OCI-LY7 (cell line): ENCODE measurements around the genes TARDBP and KIAA2013.

GRCh38 chr1:10737822-10738632 is 58.4 kb downstream of the CASZ1 start:
- PRO-cap = no peak
- RAMPAGE, long total RNA = no peak

DNA sequence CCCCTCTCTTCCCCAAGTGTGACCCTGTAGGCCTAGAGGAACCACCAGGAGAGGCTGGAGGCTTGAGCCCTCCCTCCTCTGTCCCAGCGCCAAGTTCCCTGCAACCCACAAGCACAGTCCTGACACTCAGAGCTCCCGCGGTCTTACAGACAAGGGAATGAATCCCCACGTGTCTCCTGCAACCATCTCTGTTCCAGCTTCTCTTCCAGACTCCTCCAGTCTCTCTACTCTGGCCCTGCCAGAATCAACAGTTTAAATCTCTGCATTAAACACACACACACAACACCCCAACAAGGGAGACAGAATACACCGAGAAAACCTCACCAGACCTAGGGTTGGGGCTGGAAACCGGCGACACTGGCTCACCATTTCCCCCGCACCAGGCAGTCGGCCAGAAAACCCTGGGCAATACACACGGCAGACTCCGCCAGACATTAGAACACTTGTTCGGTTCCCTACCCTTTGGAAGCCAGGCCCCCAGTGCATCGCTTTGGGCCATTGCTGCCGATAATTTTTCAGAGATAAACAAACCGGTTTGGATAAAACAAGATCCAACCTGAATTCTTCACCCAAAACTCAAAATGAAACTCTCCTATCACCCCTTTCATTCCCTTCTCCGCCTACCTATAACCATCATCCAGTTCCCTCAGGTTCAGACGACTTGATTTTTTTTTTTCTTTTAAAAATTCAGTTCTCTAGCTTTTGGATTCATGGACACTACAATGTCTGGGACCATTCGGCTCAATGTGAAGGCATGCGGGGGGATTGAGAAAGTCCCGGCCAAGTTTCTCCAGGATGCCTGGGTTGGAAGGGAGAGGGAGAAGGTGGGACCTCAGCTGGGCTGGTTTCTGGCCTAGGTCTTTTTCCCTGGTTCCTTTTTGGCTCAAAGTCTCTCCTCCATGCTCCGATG is 21.5 kb downstream of the CASZ1 start:
- PRO-cap = no peak
- RAMPAGE, long total RNA = no peak

- PRO-cap = unidirectional peak, minus-strand start at chr1:11012263; unidirectional peak, plus-strand start at chr1:11012654
- RAMPAGE, long total RNA = start-site peak on the plus strand at chr1:11012658-11012686, 1,492 and 43 reads in 2 replicates
Observed at GRCh38 chr1:11012001-11012917, at the start of gene TARDBP. Gene TARDBP, plus strand, starts transcription at chr1:11012654.

DNA sequence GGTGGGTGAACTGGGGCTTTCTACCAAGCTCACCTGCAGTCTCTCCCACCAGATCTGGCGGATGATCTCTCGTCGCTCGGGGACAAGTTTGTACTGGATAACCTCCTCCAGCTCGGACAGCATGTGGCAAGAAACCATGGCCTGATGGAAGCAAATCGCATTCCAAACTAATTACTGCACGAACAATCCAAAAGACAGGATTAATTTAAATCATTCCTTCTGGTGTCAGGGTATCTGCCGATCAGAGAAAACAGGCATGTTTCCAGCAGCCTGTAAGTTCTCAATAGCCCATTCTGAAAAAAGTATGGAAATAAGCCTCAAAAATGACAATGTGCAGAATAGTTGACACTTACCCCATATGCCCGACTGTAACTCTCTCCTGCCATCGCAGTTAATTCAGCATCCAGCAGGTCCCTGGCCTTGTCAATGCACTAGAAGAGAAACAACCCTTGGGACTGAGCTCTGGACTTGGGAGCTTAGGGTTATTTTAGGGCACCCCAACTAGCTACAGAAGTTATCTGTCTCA is 44.5 kb upstream of the ANGPTL7 start:
- PRO-cap = no peak
- RAMPAGE, long total RNA = no peak

- PRO-cap = no peak
- RAMPAGE, long total RNA = no peak
Observed at GRCh38 chr1:11396091-11396314, 83.0 kb upstream of the DISP3 start.

GRCh38 chr1:11456937-11457409 is 22.0 kb upstream of the DISP3 start:
- PRO-cap = no peak
- RAMPAGE, long total RNA = no peak

DNA sequence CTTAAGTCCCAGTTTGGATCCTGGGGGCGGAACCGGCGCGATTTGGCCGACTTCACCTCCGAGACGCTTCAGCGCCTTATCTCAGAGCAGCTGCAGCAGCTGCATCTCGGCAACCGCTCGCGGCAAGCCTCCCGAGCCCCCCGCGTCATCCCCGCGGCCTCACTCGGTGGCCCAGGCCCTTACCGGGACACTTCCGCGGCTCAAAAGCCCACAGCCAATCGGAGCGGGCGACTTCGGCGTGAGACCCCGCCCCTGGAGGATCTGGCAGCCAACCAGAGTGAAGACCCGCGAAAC is 22.4 kb downstream of the DISP3 start:
- PRO-cap = no peak
- RAMPAGE, long total RNA = no peak

GRCh38 chr1:11609433-11609728 is 44.8 kb downstream of the FBXO2 start:
- PRO-cap = no peak
- RAMPAGE, long total RNA = no peak

DNA sequence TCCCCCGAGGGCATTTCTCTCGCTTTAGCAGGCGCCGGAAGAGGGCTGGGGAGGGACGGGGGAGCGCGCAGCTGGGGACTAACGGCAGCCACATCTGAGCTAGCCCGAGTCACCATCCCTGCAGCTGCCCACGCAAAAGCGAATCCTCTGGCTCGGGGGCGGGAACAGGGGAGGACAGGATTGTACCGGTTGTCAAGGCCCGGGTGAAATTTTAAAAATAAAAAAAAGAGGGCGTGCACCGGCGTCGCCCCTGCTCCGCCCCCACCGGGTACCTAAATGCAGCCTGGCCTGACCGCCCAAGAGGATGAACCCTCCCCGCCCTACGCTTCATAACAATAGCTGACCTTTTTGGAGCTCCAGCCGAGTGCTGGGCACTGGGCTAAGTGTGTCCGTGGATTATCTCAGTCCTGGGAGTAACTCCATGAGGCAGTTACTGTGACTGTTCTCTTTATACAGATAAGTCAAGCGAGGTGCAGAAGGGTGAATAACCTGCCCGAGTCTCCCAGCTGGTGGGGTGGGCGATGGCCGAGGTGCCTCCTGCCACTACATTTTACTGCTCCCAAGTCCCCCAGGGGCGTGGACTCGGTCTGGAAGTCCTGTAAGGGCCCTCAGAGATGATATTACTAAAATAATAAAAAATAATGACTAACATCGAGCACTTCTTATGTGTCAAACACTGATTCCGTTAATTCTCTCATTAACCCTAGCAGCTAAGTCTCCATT is 607 bp upstream of the MAD2L2 start:
- PRO-cap = bidirectional peak, plus-strand start at position 275 of the sequence, minus-strand start at position 149 of the sequence
- RAMPAGE, long total RNA = no peak

DNA sequence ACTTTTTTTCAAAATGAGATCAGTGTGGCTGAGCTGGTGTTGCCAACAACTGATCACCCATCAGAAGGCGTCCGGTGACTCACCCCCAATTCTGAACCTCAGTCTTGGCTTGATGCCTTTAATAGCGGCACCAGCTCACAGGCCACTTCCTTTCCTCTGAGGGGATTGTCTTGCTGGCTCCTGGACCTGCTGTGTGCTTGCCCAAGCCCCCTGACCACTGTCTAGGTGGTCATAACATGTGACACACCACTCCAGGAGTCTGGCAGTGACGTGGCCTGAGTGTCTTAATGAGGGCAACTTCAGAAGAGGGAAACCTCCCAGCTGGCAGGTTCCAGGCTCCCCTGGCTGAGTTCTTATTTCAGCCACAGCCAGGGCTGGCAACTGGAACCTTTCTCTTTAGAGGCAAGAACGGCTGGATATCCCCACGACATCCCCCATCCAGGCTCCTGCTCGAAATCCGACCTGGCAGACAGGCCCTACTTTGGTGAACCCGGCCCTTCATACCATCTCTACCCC is 1.8 kb downstream of the DRAXIN start:
- PRO-cap = no peak
- RAMPAGE, long total RNA = no peak

DNA sequence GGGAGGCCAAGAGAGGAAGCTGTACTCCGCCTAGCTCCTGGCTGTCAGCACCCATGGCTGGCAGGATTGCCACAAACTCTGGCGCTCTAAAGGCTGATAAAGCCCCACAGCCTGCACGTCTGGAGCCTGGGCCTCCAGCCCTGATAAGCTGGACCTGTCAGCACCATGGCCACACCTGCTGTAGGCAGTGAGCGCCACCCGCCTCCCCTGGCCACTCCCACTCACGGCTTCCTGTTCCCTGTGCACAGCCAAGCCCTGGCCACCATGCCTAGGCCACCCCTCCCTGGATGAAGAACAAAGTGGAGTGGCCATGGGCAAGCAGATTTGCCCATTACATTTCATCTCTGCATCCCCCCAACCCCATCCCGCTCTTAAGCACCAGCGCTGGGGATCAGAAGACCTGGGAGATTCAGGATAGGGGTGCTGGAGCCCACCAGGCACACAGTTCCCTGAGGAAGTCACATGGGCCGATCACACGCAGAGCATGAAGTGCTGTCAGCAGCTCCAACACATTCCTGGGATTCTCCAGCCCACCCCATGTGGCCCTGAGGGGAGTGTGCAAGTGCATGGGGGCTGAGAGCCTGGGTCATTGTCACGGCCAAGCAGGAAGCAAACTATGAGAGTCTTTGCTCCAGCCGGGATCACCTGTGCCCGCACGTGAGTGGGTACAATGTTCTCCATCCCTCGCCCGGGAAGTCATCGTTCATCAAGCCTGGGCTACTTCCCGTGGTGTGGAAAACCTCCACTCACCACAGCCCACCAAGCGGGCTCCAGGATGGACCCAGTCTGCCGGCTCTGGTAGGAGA is 24.4 kb upstream of the NPPB start:
- PRO-cap = no peak
- RAMPAGE, long total RNA = no peak

GRCh38 chr1:11907964-11908914 is 18.0 kb downstream of the KIAA2013 start:
- PRO-cap = unidirectional peak, plus-strand start at chr1:11908152; unidirectional peak, plus-strand start at chr1:11908217; unidirectional peak, plus-strand start at chr1:11908304; unidirectional peak, plus-strand start at chr1:11908514
- RAMPAGE, long total RNA = start-site peak on the plus strand at chr1:11908149-11908157, 291 and 53 reads in 2 replicates

- PRO-cap = bidirectional peak, plus-strand start at chr1:11926601, minus-strand start at chr1:11926406
- RAMPAGE, long total RNA = no peak
Observed at GRCh38 chr1:11925717-11926812, at the start of gene KIAA2013. Gene KIAA2013, minus strand, starts transcription at chr1:11926427.

DNA sequence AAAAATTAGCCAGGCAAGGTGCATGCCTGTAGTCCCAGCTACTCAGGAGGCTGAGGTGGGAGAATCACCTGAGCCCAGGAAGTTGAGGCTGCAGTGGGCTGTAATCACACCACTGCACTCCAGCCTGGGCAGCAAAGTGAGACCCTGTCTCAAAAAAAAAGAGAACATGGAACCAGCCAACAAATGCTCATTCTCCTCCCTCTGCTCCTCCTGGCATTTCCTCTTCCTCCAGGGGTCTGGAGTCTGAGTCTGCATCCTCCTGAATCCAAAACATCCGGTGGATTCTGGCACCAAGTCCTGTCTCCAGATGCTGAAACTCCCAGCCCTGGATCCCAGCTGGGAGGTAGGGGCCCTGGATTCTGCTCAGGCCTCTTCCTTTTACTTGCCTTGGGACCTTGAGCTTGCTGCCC is 3.6 kb upstream of the PLOD1 start:
- PRO-cap = no peak
- RAMPAGE, long total RNA = no peak

GRCh38 chr1:11974528-11975322 is 5.5 kb upstream of the MFN2 start:
- PRO-cap = no peak
- RAMPAGE, long total RNA = no peak

DNA sequence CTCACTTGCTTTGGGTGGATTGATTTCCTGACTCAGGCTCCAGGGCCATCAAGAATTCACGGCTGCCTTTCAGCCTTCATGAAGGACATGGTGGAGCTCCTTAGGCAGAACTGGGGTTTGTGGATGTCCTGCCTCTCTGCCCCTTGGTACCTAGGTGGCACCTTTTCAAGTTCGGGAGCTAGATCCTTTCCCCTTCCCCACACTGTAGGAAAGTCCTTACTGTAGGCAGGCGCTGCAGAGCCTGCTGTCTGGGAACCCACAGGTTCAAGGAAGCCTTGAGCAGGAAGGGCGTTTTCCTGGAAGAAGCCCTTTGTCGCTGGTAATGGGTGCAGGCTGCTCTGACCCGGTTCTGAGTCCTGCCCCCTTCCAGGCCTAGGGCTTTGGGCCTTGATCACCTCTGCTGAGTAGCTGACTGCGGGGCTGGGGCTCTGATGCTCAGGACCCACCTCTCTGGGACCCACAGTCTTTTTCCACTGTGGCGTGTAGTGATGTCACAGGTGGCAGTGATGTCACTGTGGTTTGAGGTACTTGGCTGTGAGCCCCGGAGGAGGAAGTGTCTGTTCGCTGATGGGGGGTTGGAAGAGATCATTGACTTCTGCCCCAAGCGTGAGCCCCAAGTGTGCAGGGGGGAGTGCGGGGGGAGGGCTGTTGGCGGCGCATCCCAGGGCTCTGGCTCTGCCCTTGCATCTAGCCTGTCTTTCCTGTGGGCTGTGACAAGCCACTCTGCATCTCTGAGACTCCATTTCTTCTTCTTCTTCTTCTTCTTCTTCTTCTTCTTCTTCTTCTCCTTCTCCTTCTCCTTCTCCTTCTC is 6.8 kb downstream of the TNFRSF1B start:
- PRO-cap = no peak
- RAMPAGE, long total RNA = no peak

GRCh38 chr1:12181294-12181763 is 14.5 kb downstream of the TNFRSF1B start:
- PRO-cap = no peak
- RAMPAGE, long total RNA = no peak

GRCh38 chr1:12209588-12210528 is 20.0 kb upstream of the VPS13D start:
- PRO-cap = no peak
- RAMPAGE, long total RNA = no peak

DNA sequence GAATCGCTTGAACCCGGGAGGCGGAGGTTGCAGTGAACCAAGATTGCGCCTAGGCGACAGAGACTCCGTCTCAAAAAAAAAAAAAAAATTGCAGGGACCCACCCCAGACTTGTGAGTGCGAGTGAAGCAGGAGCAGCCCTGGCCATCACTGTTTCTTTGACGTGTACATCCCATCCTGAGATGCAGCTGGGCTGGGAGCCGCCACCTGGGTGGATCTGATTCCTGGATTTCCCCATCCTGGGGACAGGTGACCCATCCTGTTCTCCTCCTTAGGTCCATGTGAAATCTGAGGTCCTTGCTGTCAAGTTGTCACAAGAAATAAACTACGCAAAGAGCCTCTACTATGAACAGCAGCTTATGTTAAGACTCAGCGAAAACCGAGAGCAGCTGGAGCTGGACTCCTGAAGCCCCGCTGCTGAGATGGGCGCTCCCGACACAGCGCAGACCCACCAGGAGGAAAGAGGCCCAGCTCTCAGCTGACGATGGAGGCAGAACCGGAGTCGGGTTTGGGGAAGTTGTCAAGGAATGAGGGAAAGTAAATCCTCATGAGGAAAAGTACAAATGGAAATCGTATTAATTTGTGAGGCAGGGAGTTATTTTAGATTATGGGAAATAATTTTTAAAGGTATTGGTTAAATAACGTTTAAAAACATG is 109.3 kb downstream of the DHRS3 start:
- PRO-cap = no peak
- RAMPAGE, long total RNA = no peak

- PRO-cap = no peak
- RAMPAGE, long total RNA = no peak
Observed at GRCh38 chr1:12578496-12579232, 39.3 kb downstream of the DHRS3 start.